Mammary microvascular endothelial cell (primary cell): Measurements from ENCODE around the gene RASSF3.

- RAMPAGE, long total RNA: no peak
These were observed 156.3 kb downstream of the SLC16A7 start for GRCh38 chr12:59751902-59752847.

GRCh38 chr12:60254674-60255076 lies 658.8 kb downstream of the SLC16A7 start:
- RAMPAGE, long total RNA: no peak

DNA sequence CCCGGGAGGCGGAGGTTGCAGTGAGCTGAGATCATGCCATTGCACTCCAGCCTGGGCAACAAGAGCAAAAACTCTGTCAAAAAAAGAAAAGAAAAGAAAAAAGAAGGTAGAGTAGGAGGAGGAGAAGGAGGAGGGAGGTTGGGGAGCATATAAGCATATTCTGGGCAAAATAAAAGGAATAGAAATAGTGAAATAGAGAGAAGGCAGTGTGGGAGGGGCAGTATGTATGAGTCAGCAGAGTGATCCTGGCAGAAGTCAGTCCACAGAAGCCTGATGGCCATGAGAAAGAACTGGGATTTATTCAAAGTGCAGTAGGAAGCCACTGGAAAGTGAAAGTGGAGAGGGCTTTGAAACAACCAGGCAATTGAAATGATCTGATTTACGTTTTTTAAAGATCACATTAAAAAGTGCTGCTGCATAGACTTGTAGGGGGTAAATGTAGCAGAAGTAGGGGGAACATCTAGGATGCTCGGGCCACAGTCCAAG lies 301.0 kb downstream of the TAFA2 start:
- RAMPAGE, long total RNA: no peak

DNA sequence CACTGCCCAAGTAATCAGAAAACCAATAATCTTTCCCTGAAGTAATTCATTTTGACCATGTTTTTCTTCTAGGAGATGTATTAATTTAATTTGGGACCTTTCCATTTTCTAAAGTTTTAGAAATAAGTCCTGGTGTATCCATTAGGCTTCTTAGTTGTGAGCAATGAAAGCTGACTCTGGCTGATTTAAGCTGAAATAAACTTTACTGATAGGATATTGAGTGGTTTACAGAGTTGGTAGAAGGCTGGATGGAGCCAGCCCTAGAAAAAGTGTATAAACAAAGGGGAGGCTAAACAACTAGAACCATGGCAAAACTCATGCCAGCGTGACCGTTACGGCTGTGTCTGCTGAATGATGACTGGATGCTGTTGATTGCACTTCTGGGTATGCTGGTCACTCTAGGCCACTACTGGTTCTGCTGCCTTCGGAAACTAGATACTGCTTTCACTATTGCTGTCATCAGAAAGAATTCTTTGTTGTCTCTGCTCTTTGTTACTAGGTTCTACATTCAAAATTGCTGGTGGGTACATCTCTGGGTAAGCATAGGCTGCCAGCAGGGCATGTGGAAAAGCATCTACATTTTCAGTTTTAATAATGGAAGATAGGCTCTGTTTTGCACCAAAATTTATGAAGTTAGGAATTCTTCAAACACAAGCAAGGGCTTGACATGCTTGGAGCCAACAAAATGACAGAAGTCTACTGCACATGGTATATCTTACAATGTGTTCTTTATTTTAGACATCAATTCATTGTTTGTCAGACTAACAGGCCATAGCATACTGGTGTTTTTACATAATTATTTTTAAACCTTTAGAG lies 15.2 kb downstream of the MON2 start:
- RAMPAGE, long total RNA: no peak

GRCh38 chr12:62601553-62602196 lies 135.0 kb downstream of the MON2 start:
- RAMPAGE, long total RNA: no peak

GRCh38 chr12:62603000-62604012 lies 136.7 kb downstream of the MON2 start:
- RAMPAGE, long total RNA: no peak

DNA sequence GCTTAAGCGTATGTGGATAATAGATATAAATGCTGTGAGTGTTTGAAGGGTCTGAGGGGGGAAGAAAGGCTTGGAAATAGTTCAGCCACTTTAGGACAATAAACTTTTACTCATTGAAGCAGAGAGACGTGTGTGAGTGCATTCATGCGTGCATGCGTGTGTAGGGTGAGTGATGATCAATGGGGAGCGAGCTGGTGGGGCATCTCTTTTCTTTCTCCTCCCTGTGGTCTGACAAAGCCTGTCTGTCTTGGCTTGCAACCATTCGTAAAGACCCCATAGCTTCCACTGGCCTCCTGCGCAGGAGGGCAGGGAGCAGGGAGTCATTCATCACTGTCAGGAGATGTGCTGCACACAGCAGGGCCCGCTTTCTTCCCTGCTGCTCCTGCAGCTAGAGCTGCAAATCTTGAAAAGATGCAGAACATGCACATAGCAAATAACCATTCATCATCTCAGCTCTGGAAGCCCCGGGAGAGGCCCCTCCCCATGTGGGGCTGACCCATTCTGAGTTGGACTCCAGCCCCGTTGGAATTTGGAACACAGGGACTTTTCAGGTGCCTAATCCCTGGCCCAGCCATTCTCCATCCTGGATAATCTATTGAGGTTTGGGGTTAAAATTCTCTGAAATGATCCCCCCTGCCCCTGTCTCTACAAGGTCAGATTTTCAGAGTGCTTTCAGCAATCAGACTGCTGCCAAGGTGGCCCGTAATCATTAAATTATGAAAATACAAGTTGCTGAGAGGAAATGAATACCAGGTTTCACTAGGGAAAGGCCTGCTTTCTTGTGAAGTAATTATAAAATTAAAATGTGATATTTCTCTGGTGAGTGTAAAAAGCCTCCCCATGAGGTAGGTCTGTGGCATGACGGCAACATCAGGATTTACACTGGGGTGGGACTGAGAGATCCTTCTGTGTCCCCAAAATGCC lies 223.1 kb downstream of the PPM1H start:
- RAMPAGE, long total RNA: no peak

DNA sequence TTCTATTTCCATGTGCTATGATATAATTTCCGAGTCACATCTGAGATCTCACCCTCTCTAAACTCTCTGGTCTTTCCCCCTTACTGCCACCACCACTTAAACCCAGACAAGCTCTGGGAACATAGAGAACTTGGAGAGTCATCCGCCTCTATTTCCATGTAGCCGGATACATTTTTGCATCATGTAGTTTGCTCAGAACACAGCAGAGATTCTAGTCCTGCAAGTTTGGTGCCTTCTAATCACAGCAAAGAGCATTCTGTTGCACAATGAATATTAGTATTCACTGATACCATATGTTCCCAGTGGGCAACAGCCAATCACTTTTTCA lies 34.1 kb downstream of the PPM1H start:
- RAMPAGE, long total RNA: no peak

GRCh38 chr12:64064941-64065367 lies 157.1 kb downstream of the KICS2 start:
- RAMPAGE, long total RNA: no peak

- RAMPAGE, long total RNA: no peak
These were observed 3.0 kb downstream of the KICS2 start for GRCh38 chr12:64219023-64219654.

- RAMPAGE, long total RNA: no peak
These were observed 73.1 kb upstream of the RASSF3 start for GRCh38 chr12:64537235-64537553.

GRCh38 chr12:64610427-64610850 lies at the start of gene RASSF3:
RASSF3 (plus strand) TSS chr12:64610495.
- RAMPAGE, long total RNA: no peak

- RAMPAGE, long total RNA: no peak
These were observed 12.3 kb downstream of the LEMD3 start for GRCh38 chr12:65181754-65182047.

GRCh38 chr12:65327476-65328112 lies 49.1 kb downstream of the MSRB3 start:
- RAMPAGE, long total RNA: no peak

GRCh38 chr12:65644254-65644459 lies 180.1 kb upstream of the HMGA2 start:
- RAMPAGE, long total RNA: no peak

GRCh38 chr12:65825380-65825861 lies 1.1 kb downstream of the HMGA2 start:
- RAMPAGE, long total RNA: no peak

DNA sequence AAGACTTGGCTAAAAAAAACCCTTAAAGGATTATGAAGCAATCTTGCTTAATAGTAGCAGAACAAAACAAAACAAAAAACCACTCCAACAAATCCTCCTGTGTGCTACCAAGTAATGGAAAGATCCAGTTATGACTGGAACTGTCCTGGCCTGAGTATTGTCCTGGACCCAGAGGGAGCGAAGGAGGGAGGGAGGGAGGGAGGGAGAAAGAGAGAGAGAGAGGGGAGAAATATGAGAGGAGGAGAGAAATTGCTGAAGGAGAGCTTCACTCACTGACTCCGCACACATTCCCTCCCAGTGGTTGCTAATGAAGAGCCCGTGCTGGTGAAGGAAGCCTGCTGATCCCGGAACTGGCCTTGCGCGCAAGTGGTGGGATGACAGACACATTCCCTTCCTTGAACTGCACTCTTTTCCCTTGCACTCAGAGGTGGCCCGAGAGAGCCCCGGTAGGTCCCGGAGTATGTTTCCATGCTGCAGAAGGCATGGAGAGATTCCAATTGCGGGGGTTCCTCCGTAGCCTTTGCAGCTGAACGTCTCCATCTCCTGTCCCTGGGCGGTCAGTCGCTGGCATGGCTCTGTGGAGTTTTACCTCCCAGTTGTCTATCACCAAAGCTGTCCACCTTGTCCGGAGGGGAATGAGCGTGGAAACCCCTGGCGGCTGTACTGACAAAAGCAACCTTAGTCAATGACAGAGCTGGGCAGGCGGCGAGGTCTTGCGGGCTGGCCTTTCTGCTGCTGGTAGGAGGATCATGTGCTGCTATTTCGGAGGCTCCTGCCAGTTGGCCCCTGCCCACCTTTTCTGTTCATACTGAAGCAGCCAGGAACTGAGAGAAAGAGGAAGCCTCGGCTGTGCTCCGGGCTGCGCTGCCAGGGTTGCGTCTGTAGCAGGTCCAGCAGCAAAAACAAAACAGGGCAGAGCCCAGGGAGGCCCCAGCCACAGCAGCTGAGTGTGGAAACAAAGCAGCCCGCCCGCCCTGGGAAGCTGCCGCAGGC lies 57.5 kb downstream of the HMGA2 start:
- RAMPAGE, long total RNA: no peak

- RAMPAGE, long total RNA: no peak
These were observed 1.8 kb downstream of the LLPH start for GRCh38 chr12:66128717-66129247.

GRCh38 chr12:66169064-66169517 lies 705 bp downstream of the TMBIM4 start:
- RAMPAGE, long total RNA: no peak

DNA sequence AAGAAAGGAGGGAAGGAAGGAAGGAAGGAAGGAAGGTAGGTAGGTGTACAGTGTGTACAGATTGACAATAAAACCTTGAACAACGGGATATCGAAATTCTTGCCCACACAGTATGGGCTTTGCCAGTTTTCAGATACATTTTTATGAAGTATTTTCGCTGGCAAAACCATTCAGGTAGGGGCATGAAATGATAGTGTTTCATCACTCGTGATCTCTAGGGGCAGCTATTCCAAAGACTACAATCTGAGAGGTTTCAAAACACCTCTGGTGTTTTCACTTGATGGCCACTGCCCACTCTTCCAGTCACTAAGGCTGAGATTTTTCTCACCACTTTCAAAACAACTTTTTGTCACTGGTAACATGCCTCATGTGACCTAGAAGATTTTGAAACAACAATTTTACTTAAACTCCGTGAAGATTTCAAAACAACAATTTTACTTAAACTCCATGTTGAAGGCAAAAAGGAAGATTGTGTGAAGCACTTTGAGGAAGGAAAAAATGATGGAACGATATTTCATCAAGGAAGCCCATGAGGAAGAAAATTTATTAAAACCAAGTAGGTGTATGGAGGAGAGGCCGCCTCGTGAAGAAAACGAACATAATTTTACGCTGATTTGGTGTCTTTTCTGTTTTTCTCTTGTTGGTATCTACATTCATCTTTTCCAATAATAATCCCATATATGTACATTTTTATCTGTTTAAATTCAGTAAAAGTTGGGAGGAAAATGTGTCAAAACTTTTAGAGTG lies 1.2 kb upstream of the IRAK3 start:
- RAMPAGE, long total RNA: no peak